Skeletal muscle cell (primary cell): ENCODE results near the genes TMED4 and ADCY1.

DNA sequence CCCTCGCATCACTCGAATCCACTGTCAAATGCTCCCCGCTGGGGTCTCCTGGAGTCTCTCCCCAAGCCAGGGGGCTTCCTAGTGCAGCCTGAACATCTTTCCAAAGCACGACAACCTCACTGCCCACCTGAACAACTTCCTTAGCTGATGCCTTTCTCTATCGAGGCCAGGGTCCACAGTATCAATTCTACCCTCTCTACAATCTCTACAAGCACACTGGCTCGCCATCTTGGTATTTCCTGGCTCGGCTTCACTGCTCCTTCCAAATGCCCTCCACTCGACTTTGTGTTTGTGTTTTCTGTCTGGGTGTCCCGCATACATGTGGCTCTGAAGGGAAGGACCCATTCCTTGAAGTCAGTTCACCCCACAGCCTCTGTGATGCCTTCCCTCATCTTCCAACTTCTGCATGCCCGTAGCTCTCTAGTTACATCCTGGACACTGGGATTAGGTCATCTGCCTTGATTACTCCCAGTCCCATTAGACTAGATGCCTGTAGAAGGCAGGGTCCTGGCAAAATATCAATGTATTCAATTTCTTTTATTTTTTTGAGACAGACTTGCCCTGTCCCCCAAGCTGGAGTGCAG lies 8.3 kb downstream of the SPDYE1 start:
- RRBS, result no CpG with 5 or more reads among the region's 10 CpGs

DNA sequence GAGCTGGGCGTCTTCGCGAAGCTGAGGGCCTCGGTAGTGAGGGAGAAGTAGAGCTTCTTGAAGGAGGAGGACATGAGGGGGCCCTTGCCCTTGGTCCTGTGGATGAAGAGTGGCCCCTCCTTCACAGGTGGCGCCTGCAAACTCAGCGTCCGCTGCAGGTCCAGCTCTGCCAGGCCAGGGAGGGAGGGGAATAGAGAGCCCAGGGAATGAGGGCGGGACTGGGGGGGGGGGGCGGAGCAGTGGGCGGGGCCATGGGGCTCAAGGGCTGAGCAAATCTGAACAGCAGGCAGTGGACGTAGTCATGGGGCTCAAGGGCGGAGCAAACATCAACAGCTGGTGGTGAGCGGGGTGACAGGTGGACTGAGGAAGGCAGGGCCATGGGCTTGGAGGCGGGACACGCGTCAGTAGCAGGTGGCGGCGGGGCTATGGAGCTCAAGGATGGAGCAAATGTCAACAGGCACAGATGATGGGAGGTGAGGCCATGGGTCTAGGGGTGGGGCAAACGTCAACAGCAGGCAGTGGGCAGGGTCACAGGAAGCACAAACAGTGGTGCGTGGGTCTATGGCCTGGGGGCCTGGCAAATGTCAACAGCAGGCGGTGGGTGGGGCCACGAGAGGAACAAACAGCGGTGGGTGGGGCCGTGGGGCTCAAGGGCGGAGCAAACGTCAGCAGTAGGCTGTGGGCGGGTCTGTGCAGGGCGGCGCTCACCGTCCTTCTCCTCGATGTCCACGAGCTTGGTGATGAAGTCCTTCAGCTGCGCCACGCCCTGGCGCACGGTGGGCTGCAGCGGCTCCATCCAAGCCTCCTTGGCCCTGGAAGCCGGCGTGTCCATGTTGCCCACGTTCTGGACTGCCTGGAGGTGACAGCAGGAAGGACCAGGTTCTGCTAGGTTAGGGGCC lies 5.4 kb upstream of the DBNL start:
- RRBS, result no CpG with 5 or more reads among the region's 40 CpGs

DNA sequence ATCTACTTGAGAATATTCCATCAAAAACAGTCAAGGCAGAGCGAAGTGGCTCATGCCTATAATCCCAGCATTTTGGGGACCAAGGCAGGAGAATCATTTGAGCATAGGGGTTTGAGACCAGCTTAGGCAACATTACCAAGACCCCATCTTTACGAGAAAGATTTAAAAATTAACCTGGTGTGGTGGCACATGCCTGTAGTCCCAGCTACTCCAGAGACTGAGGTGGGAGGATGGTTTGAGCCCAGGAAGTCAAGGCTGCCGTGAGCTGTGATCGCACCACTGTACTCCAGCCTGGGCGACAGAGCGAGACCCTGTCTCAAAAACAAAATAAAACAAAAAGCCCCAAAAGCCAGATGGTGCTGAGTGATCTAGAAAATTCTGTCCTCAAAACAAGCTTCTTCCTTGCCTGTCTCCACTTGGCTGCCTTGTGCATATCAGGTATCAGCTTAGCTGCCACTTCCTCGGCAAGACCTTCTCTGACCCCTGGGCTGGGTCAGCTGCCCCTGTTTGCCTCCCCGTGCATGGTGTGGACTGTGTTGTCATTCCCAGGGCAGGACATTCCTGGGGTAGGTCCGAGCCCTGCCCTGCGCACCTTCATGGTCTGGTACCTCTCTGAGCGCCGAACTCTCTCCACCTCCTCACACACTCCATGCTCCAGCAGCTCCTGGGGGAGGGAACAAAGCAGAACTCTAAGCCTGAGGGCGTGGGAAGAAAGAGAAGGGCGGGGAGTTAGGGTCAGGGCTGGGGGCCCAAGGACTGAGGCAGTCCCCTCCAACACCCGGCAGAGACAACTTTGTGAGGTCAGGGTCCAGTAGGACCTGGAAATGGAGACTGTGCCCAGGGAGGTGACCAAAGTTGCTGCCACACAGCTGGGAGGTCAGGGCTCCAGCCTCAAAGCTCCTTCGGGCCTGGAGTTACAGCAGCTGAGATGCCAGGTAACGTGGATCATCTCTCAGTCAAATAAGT lies 3.9 kb downstream of the POLM start:
- RRBS, result no CpG with 5 or more reads among the region's 17 CpGs

DNA sequence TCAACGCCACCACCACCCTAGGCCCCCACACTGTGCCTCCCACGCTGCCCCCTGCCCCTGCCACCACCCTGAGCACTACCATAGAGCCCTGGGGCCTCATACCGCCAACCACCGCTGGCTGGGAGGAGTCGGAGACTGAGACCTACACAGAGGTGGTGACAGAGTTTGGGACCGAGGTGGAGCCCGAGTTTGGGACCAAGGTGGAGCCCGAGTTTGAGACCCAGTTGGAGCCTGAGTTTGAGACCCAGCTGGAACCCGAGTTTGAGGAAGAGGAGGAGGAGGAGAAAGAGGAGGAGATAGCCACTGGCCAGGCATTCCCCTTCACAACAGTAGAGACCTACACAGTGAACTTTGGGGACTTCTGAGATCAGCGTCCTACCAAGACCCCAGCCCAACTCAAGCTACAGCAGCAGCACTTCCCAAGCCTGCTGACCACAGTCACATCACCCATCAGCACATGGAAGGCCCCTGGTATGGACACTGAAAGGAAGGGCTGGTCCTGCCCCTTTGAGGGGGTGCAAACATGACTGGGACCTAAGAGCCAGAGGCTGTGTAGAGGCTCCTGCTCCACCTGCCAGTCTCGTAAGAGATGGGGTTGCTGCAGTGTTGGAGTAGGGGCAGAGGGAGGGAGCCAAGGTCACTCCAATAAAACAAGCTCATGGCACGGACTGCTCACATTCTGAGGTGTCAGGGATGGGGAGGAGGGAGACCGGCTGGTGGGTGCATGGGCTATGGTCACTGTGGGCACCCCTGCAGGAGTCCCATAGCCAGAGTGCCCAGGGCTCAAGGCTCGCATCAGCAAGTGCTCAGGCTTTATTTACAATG lies 9.2 kb downstream of the POLD2 start:
- RRBS, result no CpG with 5 or more reads among the region's 14 CpGs

GRCh38 chr7:44467703-44468091 lies 22.8 kb downstream of the NUDCD3 start:
- RRBS, result no CpG with 5 or more reads among the region's 9 CpGs

GRCh38 chr7:44486575-44486985 lies 3.9 kb downstream of the NUDCD3 start:
- RRBS, result no CpG with 5 or more reads among the region's 2 CpGs

- RRBS, result 1% methylated on average over 5 of the region's 56 CpGs
Observed at GRCh38 chr7:44581861-44582416, at the start of gene TMED4. Gene TMED4, minus strand, starts transcription at chr7:44582231.

- RRBS, result no CpG with 5 or more reads among the region's 10 CpGs
Observed at GRCh38 chr7:44639589-44640312, 33.3 kb downstream of the OGDH start.

- RRBS, result no CpG with 5 or more reads among the region's 49 CpGs
Observed at GRCh38 chr7:44761242-44762277, 12.9 kb downstream of the ZMIZ2 start.

- RRBS, result no CpG with 5 or more reads among the region's 1 CpG
Observed at GRCh38 chr7:44804061-44804337, 7.5 kb downstream of the PPIA start.

GRCh38 chr7:44959538-44960122 lies 19.2 kb downstream of the MYO1G start:
- RRBS, result no CpG with 5 or more reads among the region's 9 CpGs

GRCh38 chr7:44967321-44967871 lies 11.4 kb downstream of the MYO1G start:
- RRBS, result no CpG with 5 or more reads among the region's 12 CpGs

DNA sequence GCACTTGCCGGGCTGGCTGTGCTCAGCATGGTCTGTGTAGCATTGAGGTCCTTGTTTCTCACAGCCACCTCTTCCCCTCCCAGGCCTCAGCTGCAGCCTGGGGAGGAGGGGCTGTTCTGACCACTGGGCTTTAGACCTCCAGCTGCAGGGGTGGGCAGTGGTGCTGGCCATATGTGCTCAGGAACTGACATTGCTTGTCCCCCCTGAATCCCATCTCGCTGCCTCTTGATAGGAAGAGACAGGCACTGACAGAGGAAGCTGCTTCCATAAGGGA lies 3.0 kb downstream of the MYO1G start:
- RRBS, result no CpG with 5 or more reads among the region's 2 CpGs

- RRBS, result no CpG with 5 or more reads among the region's 9 CpGs
Observed at GRCh38 chr7:44983314-44984357, 4.8 kb upstream of the MYO1G start.

DNA sequence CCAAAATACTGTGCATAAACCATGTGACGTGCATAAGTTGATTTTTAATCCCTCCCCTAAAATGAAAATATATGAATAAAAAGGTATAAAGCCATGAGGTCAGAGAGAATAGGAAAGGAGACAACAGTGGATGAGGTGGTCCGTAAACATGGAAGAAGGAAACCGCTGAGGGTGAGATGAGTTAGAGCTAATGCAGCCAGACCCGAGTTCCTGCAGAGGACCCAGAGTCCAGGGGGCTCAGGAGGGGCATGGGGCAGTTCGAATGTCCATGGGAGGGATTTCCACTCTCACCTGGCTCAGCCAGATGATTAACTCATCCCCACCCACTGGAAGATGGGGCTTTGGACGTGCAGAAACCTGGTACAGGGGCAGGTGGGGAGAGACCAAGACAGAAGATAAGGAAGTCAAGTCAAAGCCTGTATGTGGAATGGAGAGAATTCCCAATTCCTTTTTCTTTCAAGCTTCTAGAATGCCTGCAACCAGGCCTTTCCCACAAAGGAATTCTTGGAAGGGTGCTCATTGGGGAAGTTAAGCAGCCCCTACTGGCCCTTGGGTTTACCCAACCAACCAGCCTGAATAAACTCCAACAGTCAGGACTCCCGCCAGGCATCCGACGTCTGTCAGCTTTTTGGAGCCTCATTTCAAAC lies 39.0 kb downstream of the CCM2 start:
- RRBS, result no CpG with 5 or more reads among the region's 9 CpGs

DNA sequence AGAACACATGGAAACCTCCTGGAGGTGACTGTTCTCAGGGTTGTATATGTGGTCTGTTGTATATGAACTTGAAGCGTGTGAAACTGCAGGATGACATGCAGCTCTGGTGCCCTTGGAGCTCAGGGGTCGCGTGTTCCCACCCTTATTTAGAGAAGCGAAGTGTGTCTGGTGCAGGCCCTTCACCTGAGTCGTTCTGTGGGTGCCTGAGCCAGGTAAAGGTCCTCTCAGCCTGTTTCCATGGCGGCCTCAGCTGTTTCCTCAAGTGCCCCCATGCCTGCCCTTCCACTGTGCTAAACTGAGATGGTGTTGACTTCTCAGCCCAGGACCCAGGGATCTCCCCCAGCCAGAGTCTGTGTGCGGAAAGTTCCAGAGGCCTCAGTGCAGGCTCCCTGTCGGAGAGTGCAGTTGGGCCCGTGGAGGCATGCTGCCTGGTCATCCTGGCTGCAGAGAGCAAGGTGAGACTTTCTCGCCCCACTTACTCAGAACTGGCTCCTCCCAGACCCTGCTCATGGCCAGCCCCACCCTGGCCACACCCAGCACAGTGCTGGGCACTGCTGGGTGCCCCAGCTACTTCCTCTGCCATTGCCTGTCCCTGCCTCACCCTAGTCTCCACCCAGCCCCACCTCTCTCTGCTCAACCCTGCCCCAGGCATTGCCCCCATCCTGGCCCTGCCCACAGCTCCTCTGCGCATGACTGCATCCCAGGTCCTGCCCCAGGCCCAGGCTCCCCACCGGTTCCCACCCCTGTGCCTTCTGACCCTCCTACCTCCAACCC lies 20.5 kb downstream of the NACAD start:
- RRBS, result no CpG with 5 or more reads among the region's 12 CpGs

DNA sequence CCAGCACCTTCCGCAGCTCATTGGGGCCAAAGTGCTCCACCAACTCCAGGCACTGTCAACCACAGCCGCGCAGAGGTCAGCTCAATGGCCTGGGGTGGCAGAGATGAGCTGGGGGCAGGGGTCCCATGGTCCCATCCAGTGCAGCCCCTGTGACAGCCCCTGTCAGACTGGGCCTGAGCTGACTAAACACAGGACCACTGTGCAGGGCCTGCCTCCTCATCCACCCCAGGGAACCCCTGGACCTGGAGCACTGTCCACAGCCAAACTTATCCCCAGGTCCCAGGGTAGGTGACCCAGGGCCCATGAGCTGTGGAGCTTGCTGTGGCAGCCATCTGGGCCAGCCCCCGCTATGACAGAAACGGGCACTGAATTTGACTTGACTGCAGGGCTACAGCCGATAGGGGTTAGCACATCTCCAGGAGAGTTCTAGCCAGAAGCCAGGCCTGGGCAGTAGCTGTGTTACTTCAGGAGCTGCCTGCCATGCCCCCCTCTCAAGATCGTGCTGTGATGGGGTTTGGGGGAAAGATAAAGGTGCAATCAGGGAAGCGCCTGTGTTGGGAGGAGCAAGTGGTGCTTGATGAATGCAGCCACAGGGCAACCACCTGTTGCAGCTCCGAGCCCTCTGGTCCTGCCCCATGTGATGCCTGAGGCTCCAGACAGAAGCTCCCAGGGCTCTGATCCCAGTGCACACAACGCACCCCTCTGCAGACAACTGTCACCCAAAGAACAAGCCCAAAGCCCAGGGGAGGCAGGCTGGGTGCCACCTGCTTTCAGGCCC lies 6.7 kb downstream of the TBRG4 start:
- RRBS, result no CpG with 5 or more reads among the region's 10 CpGs

- RRBS, result no CpG with 5 or more reads among the region's 13 CpGs
Observed at GRCh38 chr7:45108126-45109502, 2.9 kb downstream of the TBRG4 start.

DNA sequence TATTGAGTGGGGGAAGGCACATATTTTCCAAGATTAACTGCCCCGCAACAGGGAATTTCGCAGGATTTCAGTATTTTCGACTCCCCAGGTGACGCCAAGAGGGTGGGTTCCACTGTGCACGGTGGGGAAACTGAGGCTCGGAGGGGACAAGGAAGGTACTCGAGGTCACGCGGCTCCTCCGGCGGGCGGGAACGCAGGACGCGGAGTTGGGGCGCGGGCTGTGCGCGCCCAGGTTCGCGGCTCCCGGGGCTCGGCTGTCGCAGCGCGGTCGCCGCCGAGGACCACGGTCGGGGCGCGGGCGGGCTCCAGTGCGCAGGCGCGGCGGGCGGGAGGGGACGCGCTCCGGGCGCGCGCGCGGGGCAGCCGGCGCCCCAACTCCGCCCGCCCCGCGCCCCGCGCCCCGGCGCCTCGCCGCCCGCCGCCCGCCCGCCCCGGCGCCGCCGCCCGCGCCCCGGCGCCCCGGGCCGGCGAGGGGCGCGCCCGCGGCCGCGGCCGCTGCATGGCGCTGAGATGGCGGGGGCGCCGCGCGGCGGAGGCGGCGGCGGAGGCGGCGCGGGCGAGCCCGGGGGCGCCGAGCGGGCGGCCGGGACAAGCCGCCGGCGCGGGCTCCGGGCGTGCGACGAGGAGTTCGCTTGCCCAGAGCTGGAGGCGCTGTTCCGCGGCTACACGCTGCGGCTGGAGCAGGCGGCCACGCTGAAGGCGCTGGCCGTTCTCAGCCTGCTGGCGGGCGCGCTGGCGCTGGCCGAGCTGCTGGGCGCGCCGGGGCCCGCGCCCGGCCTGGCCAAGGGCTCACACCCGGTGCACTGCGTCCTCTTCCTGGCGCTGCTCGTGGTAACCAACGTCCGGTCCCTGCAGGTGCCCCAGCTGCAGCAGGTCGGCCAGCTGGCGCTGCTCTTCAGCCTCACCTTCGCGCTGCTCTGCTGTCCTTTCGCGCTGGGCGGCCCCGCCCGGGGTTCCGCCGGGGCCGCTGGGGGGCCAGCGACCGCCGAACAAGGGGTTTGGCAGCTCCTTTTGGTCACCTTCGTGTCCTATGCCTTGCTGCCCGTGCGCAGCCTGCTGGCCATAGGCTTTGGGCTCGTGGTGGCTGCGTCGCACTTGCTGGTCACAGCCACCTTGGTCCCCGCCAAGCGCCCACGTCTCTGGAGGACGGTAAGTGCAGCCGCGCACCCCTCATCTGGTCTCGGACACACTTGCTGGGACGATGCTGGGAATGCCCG lies at the start of gene ADCY1:
ADCY1 (plus strand) TSS at position 335 of the 1,217 bp plus-strand sequence.
- RRBS, result 2% methylated on average over 28 of the region's 166 CpGs